Pulmonary artery (tissue), 1 donor: Measurements from ENCODE around the genes COQ7 and GDE1.

GRCh38 chr16:15950056-15950291 lies 558 bp downstream of the ABCC1 start:
- PRO-cap: no peak

DNA sequence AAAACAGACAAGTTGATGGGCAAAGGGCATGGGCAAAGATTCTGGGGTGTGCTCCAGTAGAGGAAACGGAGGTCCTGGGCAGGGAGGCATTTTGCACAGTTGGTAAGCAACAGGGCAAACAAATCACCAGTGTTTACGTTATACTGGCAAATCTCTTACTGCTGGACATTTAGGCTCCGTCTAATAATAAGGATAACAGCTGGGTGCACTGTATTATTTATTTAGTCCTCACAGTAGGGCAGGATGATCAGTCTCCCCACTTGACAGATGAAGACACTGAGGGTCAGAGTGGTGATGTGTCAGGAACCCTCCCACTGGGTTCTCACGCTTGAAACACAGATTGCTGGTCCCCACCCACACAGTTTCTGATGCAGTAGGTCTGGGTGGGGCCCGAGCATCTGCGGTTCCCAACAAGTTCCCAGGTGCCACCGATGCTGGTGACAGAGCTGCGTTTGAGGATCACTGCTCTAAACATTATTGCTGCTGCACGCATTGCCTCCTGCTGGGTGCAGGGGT lies 75.7 kb downstream of the ABCC1 start:
- PRO-cap: no peak

DNA sequence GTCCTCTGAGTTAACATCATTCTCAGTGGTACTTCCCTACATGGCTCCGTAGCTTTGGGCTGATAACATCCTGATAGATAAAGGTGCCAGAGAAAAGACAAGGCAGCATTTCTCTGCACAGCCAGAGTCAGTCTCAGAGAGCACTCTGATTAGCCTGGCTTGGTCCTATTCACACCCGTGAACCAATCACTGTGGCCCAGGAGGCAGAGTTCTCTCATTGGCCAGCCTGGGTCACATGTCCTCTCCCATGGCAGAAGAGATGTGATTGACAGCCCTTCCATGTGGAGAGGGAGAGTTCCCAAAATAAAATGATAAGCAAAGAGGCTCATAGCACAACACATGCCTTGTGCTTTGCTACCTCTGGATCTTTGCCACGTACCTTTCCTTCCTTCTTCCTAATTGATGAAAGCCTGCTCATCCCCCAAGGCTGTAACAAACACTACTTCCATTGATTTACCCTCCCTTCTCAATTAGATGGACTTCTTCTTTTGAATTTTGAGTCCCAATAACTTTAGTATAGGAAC lies 99.8 kb downstream of the ABCC1 start:
- PRO-cap: no peak

DNA sequence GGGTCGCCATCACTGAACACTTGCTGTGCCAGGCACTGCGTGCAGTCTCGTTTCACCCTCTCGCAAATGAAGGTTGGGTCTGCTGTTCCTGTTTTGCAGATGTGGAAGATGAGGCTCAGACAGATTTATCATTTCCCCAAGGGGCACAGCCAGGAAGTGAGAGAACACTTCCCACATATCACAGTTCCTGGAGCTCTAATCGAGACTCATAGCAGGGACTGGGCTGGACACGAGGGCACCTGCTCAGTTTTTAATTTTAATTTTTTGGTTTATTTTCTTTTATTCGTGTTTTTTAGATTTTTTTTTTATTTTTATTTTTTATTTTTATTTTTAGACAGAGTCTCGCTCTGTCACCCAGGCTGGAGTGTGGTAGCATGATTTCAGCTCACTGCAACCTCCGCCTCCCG lies 122.6 kb downstream of the ABCC6 start:
- PRO-cap: no peak

DNA sequence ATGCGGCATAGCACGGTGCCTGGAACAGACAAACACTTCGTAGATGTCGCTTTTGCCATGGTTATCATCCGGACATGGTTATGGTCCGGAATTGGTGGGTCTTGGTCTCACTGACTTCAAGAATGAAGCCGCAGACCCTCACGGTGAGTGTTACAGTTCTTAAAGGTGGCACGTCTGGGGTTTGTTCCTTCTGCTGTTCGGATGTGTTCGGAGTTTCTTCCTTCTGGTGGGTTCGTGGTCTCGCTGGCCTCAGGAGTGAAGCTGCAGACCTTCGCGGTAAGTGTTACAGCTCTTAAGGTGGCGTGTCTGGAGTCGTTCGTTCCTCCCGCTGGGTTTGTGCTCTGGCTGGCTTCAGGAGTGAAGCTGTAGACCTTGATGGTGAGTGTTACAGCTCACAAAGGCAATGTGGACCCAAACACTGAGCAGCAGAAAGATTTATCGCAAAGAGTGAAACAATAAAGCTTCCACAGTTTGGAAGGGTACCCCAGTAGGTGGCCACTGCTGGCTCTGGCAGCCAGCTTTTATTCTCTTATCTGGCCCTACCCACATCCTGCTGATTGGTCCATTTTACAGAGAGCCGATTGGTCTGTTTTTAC lies 119.5 kb downstream of the ABCC6 start:
- PRO-cap: no peak

- PRO-cap: no peak
These were observed 399.9 kb downstream of the XYLT1 start for GRCh38 chr16:17070648-17071549.

DNA sequence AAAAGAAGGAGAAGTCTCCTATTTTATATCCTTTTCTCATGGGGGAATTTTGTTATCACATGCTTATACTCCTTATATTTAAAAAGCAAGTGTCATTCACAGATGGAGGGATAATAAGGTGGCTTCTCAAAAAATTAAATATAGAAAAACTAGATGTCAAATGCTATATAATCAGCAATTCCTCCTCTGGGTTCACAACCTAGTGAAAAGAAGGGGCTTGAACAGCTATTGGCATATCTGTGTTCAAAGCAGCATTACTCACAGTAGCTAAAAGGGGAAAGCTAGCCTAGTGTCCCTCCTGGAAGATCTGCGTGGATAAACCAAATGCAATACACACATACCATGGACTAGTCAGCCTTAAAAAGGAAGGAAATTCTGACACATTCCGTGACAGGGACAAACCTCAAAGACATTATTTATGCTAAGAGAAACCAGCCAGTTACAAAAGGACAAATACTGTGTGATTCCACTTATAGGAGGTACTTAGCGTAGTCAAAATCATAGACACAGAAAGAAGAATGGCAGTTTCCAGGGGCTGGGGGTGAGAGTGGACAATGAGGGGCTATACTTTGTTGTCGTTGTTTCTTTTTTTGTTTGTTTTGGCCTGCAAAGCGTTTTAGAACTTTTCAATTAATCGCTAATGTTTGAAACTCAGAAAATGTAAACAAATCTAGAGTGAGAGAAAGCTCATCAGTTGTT lies 90.2 kb downstream of the XYLT1 start:
- PRO-cap: unidirectional peak, minus-strand start at position 309 of the sequence

- PRO-cap: no peak
These were observed 78.7 kb downstream of the XYLT1 start for GRCh38 chr16:17392062-17392540.

DNA sequence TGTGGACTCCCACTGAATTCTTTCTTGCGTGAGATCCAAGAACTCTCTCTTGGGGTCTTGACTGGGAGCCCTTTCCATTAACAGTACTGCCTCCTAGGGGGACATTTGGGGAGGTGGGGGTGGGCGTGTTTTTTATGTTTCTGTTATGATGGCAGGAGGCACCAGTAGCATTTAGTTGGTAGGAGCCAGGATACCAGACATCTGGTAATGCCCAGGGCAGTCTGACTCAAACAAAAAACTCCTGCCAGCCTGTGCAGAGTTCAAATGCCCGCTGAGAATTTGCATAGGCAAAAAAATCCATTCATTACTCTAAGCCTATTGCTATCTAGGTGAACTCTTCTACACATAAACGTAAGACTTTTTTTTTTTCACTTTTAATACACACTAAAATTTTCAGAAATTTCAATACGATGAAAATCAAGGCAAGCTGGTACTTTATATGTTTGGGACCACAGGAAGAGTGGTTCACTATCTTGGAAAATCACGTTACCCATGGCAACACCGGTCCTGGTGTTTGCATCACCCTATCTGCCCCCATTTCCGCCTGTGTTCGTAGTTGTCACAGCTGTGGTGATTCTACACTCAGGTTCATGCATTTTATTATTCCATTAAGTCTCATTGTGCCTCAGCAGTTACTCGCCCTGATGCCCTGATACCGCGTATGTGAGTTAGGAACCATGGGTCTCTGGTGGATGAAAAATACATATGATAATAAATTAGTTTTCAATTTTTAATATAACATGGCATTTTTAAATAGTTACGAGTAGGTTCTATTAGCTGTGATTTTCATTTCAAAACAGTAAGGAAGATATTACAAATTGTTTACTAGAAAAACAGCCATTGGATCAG lies 121.1 kb upstream of the XYLT1 start:
- PRO-cap: no peak

DNA sequence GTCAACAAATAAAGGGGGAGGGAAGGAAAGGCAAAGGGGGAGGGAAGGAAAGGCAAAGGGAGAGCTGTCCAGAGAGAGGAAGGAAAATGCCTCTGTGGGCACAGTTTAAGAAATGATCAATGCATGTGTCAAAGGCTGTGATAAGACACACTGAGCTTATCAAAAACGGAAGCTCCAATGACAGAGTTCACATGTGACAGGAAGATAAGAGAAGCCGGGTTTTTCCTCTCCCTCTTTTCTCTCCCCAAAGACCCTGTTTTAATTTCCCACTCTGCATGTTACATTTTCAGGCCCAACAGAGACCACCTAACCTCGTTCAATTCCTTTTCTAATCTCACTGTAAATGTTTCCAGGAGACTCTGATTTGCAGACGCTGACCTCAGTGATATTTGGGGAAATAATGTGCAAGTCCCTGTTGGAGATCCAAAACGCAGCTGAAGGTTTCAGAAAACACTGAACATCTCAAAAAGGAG lies 386.7 kb downstream of the NPIPA8 start:
- PRO-cap: no peak

DNA sequence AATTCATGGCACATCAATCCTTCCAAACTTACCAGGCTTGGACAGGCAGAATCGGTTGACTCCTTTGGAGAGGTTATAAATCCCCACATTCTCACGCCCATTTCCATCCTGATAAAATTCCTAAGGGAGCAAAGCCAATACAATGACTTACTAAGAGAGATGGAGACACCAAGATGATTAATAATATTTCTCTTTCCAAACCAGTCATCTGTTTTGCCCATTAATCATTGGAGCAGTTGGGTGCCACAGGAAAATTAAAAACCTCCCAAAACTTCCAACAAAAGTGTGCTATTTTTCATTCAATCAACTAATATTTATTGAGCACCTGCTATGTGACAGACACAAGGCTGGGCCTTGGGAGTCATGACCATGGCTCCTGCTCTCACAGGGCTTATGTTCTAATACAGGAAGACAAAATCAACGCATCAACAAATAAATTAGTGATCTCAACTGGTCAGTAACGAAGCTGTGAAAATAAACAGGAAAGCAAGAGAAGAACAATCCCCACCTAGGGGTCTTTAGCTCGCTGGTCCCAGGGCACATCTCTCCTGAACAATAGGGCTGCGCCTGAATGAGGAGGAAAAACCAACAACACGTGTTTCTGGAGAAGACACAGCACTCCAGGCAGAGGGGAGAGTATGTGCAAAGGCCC lies 34.3 kb downstream of the NOMO2 start:
- PRO-cap: no peak

- PRO-cap: no peak
These were observed 1.3 kb downstream of the ARL6IP1 start for GRCh38 chr16:18800042-18800464.

GRCh38 chr16:18927651-18928069 lies 1.5 kb upstream of the SMG1 start:
- PRO-cap: no peak

DNA sequence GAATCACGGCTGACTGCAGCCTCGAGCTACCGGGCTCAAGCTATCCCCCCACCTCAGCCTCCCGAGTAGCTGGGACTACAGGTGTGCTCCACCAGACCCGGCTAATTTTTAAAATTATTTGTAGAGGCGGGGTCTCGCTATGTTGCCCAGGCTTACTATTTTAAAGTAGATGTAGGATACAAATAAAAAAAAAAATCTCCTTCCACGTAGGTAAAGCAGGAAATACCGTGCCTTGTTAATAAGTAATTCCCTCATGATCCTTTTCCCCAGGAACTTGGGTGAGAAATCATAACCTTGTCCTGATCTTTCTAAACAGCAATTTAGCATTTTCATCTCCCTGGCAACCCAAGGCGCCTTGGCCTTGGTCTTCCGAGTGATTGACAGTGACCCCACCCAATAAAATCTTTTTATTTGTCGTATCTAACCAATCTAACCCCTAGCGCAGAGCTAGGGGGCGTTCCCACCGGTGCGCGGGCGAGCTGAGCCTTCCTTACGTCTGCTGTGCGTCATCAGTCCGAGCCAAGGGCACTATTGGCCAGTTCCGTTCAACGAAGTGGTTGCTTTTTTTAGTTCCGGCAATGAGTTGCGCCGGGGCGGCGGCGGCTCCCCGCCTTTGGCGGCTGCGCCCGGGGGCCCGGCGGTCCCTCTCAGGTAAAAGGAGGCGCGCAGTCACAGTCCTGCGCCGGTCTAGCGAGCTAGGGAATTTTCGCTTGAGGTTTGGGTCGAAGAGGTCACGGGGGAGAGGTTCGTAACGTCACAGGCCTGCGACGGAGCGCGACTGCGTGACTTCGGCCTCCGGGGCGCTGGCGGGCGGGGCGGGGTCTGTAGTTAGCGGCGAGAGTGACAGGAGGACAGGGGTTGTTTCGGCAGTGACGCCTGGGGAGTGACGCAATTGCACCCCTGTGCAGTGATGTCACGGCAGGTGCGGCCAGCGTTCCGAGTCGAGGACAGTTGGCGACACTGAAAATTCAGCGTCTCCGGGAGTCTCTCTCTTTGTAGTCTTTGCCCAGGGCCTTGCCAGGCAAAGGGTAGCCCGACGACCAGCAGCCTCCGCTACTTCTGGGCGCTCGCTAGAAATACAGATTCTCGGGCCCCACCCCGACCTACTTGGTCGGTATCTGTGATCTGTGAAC lies at the start of gene COQ7:
COQ7 (plus strand) TSS at position 528 of the 1,133 bp plus-strand sequence.
- PRO-cap: unidirectional peak, plus-strand start at position 578 of the sequence; unidirectional peak, plus-strand start at position 834 of the sequence

- PRO-cap: unidirectional peak, plus-strand start at chr16:19167854
These were observed 476 bp upstream of the SYT17 start for GRCh38 chr16:19167538-19167990.

DNA sequence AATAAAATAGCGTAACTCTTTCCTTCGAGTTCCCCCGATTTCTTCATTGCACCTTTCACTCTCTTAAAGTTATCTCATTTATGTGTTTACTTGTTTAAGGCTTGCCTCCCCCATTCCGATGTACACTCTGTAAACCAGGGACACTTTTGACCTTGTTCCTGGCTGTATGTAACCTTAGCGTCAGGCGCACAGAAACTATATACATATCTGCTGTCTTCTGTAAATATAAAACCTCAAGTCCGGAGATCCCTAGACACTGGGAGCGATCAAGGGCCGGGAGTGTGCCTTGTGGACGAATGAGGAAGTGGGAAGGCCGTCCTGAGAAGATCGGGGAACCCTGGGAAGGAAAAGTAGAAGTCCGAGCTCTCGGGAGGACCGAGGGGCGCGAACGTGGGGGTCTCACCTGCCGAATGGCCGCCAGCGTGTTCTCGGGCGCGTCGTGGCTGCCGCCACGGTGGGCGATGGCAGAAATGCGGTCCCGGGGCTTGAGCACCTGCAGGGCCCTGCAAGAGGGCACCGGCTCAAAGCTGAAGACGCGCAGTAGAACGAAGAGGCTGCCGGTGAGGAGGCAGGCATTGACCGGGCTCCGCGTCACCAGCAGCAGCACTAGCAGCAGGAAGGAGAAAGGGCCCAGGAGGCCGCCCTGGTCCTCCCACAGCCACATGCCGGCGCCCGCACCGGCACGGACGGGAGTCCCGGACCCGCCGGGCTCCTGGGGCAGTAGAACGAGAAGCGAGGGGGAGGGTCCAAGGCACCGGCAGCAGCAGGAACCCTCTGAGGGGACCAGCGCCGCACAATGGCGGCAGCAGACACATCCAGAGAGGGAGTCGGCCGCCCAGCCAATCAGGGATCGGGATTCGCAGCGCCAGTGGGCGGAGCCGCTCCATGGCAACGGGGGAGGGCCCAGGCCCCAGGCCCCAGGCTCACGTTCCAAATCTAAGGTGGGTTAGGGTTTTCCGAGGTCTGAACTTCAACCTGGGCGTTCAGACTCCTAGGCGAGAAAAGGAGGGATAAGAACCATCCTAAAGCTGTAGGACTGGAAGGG lies at the start of gene GDE1:
GDE1 (minus strand) TSS at position 798 of the 1,045 bp plus-strand sequence.
- PRO-cap: unidirectional peak, minus-strand start at position 798 of the sequence

DNA sequence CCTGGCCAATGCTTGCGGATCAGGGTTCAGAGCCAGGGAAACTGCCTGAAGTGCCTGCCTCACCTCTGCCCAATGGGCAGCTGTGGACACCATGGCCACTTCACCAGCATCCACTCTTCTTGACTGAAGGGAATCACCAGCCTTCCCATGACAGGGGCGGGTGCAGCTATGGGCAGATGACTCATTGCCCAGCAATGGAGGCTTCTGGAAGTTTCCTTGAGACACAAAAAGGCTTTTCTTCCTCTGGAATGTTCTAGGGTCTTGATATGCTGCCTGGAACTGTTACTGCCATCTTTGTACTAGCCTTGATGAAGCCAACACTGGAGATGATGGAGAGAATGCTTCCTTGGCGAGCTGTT lies 13.2 kb downstream of the KNOP1 start:
- PRO-cap: unidirectional peak, minus-strand start at position 125 of the sequence

- PRO-cap: no peak
These were observed 1.8 kb downstream of the KNOP1 start for GRCh38 chr16:19716149-19716716.

GRCh38 chr16:19767332-19767758 lies 49.3 kb downstream of the IQCK start:
- PRO-cap: no peak

GRCh38 chr16:20439781-20440230 lies 11.5 kb upstream of the ACSM2A start:
- PRO-cap: no peak